ENCODE measurements around the gene CDK13.

- PRO-cap, 2 experiments = no peak in any of the 2 experiments
Measured at GRCh38 chr7:38344501-38345237, 166.6 kb downstream of the STARD3NL start.

DNA sequence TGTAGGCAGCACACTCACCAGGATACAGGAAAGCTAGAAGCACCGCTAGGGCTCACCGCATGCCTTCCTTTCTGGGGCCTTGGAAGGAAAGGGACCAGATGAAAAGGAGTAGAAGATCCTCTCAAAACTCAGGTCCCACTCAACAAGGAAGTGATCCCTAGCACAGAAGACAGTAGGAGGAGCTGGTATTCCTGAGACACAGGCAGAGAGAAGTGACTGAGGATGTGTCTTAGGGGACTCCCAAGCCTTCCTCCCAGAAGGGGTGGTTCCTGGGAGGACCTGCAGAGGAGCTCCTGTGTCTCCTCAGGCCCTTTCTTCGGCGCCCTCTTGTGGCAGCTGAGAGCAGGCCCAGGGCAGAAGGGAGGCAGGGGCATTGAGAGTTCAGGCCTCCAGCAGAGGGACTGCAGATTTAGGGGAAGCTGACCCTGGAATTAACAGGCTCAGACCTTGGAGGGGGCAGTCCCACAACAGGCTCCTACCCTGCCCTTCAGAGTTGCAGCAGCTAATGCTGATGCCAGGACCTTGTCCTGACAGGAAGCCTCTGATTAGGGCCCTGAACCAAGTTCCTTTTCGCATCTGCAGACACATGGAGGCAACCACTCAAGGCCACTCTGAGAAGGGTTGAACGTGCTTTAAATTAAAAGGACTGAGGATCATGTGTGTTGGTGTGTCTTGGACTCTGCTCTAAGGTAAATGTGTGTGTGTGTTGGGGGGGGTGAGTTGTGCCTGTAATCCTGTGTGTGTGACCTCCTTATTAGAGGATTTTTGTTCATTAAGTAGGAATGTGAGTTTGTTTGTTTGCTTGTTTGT lies 167.6 kb downstream of the STARD3NL start:
- PRO-cap, 2 experiments = no peak in any of the 2 experiments

GRCh38 chr7:38359271-38359724 lies 181.3 kb downstream of the STARD3NL start:
- PRO-cap, 2 experiments = no peak in any of the 2 experiments

DNA sequence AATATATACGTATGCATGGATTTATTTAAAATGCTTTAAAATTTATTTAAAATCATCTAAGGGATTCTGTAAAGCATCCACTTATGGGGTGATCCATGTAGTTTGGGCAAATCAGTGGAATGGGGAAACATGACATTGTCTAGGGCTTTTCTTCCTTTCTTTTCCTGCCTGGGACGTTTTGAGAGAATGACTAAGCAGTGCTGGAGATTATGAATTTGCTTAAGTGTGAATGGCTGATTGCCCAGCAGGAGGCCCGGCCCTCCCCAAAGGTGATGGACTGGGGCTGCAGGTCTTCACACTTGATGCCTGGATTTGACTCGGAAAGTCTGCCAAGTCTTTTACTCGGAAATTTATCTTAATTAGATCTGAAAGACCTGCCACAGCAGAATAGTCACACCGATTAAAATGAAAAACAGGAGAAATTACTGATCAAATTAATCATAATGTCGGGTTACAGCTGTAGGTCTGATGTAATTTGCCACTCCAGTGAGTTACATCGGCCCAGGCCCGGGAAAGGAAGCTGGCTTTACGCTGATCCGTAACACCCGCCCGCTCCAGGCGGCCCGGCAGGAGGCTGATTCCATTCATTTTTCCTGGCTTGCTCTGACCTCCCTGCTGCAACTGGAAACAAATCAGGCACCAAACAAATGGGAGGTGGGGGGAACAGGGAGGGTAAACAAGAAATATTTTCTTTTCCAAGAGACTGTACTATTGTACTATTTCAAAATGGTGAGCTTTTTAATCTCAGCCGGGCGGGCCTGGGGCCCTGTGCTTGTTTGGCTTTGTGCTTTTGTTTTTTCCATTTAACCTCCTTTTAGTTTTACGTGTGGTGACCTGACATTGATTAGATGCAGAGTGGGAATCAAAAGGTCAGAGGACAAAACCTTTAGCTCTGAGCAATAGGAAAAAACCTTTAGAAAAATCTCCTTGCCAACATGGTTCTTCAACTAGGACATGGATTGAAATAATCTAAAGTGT lies 212.4 kb upstream of the YAE1 start:
- PRO-cap, 2 experiments = no peak in any of the 2 experiments

DNA sequence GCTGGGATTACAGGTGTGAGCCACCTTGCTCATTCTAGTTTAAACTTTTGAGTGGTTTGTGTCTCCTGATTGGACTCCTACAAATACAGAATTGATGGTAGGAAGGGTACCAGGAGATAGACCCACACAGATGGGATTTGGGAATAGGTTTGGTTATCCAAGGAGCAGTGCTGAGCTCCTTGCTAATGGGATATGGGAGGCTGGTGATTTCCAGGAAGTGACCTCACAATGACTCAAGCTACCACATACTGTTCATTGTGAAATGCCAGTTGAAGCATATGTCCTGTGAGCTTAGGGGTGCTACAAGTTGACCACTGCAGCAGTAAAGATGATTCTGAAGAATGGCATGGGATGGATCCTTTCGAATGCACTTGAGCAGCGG lies 158.1 kb downstream of the RALA start:
- PRO-cap, 2 experiments = no peak in any of the 2 experiments

GRCh38 chr7:39833076-39833618 lies 116.9 kb upstream of the CDK13 start:
- PRO-cap, 2 experiments = no peak in any of the 2 experiments

DNA sequence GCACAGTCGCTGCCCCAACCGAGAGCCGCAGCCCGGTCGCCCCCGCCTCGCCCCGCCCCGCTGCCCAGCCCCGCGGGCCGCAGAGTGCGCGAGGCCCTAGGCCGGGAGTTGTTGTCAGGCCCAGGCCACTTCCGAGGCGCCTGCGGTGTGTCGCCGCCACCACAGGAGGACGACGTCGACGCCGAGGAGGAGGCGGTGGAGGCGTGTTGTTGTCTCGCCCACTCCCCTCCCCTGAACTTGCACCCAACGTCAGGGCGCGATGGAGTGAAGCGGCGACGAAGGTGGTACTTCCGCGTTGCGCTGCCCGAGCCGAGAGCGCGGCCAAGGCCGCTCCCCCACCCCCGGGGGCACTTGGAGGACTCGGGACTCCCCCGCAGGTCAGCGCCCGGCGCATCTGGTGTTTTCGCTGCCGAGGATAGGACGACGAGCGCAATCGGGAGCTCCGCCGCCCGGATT lies at the start of gene CDK13:
Gene CDK13, plus strand, starts transcription at position 287 of the 456 bp plus-strand sequence.
- PRO-cap, 2 experiments = peak in 2 of 2 experiments; most common plus-strand start position 287 of the sequence (in 2); most common minus-strand start position 88 of the sequence (in 2)

DNA sequence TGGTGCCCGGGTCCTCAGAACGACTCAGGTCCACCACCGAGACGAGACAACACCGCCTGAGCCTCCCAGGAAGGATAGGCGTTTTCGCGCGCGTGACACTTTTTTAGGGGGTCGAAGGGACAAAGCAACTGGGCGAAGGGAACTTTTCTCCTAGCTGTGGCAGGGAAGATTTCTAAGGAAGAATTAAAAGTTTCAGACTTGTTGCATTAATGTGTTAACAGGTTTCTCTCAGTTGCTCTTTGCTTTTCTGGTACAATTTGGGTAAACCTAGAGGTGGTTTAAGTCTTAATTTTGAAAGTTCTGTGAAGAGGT lies 1.8 kb downstream of the CDK13 start:
- PRO-cap, 2 experiments = no peak in any of the 2 experiments

DNA sequence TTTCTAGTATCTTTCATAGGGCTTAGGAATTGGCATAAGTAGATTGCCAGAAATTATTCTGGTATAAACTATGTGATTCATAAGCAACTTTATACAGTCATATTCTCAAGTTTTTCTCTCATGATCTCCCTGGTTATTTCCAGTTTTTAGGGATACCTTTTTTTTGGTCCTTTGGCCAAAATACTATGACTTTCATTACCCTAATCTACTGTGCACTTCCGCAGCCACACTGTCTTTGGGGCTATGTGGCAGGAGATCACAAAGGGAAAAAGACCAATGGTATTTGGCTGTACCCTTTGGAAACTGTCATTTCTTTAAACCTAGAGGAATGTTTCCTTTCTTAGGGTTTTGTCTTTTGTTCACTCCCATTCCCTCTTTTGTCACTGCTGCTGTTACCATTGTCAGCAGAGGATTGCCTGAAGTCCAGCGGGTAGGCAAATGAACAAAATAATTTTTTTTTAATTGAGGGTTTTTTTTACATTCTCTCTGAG lies 374.4 kb downstream of the SUGCT start:
- PRO-cap, 2 experiments = no peak in any of the 2 experiments

DNA sequence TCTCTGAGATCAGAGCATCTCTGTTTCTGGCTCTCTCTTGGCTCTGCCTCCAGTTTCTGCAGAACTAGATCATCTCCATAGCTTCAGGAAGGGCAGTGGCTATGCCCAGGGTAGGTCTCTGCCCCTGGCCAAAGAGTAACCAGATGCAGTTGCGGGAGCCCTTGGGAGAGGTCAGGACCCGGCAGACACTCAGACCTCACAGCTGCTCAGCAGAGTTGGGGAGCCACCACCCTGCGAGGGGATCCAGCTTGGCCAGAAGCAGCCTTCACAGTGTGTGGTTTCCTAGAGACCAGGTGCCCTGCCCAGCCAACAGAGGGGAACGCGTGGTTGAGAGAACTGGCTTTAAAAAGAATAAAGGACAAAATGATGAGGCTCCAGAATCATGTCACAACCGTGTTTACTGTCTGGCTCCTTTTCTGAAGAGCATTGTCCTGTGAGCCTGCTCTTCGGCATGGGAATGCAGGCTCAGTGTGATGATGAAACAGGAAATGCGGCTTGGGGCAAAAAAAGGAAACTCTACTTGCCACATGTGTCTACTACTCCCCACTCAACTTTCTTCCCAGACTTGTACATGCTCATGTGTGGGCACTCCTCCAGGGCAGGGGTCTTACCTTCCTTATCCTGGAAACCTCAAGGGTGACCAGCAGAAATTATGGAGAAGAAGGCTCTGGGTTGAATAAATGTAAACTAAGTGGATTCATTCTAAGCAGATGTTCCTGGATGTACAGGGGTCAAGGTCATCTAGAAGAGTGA lies 243.1 kb downstream of the INHBA start:
- PRO-cap, 2 experiments = no peak in any of the 2 experiments

DNA sequence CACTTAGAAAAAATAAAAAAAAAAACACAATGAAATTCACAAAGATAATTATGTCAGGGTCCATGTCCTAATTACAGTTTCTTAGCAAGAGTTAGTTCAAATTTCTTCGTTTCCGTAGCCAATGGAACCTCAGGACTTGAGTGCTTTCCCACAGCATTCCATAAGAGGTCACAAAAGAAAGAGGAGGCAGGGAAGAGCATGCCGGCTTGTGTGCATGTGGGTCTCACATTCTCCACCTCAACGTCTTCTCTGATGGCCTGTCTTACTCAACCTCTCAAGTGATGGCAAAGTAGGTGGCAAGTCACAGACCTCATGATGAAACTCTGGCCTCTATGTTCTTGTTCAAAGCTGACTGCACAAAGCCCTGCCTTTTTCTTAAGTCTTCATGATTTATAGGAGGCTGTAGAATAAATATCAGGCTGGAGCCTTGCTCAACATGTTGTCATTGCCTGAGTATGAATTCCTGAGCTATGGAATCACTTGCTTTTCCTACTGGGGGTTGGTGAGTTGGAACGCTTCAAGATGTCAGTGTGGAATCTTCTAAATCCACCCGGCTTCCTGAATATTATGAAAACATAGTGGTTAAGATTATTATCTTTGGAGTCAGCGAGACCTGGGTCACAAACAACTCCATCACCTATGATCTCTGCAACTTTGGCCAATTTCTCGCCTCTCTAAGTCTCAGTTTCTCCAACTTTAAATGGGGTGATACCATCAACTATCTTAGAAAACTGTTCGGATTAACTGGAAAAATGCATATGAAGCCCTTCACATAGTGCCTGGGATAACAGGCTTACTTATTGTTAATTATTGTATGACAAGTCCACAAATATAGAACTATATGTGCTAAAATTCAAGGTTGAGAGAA lies 213.7 kb upstream of the INHBA start:
- PRO-cap, 2 experiments = no peak in any of the 2 experiments

- PRO-cap, 2 experiments = no peak in any of the 2 experiments
Measured at GRCh38 chr7:41943024-41943516, 240.2 kb upstream of the INHBA start.

DNA sequence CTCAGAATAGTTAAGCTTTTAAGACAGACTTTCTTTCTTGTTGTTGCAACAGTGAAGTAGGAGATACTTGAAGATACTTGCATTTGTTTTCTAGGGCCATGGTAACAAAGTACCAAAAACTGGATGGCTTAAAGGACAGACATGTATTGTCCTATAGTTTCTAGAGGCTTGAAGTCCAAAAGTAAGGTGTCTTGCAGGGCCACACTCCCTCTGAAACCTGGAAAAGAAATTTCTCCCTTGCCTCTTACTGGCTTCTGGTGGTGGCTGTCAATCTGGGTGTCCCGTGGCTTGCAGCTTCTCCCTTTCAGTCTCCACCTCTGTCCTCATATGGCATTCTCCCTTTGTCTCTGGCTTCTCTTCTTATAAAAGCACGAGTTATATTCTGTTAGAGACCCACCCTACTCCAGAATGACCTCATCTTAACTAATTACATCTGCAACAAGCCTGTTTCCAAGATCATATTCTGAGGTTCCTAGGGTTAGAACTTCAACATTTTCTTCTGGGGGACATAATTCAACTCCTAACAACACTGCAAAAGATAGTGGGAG lies 3.3 kb upstream of the GLI3 start:
- PRO-cap, 2 experiments = no peak in any of the 2 experiments

DNA sequence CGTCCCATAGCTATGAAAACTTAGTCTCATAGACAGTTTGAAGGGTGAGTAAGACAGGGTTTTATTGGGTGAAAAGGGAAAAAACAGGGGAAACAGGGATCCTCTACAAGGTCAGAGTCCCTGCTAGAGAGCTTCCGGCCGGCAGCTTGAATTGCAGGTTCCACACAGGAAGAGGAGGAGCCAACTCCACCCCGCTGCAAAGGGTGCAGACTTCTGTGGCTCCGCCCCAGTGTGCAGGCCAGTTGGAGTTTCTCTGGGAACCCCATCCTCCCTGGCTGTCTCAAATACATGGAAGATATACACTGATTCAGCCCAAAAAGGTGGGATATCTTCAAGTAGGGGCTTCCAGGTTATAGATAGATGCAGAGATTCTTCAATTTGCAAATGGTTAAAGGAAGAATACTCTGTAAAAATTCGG lies 34.7 kb upstream of the HECW1 start:
- PRO-cap, 2 experiments = no peak in any of the 2 experiments

GRCh38 chr7:43588521-43588848 lies 5.6 kb downstream of the STK17A start:
- PRO-cap, 2 experiments = peak in 1 of 2 experiments; most common plus-strand start chr7:43588755 (in 1)

DNA sequence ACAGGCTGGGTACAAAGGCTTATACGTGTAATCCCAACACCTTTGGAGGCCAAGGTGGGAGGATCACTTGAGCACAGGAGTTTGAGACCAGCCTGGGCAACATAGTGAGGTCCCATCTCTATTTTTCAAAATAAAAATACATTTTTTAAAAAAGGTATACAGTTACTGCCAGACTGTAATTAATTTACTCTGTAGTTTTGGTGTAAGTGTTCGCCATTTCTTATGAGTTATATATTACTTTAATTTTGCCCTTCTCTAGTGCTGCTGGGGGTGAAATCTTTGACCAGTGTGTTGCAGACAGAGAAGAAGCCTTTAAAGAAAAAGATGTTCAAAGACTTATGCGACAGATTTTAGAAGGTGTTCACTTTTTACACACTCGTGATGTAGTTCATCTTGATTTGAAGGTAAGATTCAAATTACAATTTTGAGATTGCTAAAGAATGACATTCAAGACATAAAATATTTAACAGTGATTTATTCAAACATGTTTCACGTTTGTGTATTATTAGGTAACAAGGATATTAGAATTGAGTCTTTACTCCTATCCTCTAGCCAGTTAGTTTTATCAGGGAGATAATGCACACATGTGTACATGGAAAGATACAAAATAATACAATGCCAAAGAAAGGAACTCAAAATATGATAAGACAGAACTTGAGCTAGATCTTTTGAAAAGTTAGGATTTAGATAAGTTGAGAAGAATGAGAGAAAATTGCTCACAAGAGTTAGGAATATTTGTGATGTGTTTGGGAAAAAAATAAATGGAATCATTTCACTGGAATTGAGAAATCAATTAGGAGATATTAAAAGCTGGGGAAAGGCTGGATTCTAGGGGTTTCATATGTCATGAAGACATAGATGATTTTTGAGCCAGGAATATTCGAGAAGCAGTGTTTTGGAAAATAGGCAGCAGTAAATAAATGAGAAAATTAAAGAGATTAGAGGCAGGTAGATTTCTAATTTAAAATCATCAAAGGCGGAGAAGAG lies 25.4 kb downstream of the STK17A start:
- PRO-cap, 2 experiments = no peak in any of the 2 experiments

GRCh38 chr7:43615763-43616645 lies 33.1 kb downstream of the STK17A start:
- PRO-cap, 2 experiments = no peak in any of the 2 experiments

GRCh38 chr7:43625266-43625866 lies 42.5 kb downstream of the STK17A start:
- PRO-cap, 2 experiments = no peak in any of the 2 experiments

DNA sequence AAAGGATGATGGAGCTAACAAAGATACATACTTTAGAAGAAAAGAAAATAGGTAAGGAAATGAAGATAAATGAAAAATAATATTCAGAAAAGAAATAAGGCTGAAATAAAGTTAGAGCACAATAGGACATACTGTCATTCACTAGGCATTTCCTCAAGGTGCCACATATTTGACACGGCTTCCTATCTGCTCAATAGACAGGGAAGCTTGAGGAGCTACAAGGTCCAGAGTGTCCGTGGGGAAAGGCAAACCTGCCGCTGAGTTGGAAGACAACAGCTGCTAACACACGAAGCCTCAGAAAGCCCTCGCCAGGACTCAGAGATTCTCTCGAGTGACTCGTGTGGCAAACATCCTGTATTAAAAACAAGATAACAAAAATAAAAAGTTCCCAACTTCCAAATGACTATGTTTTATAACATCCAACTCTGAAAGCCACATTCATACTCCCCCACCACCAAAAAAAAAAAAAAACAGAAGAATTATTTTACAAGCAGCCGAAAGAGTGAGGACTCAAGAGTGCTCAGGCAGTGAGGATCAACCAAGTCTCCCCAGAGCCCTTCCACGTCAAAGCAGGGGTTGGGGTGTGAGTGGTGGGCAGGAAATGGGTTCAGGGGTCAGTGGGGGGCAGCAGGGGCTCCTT lies 67.6 kb downstream of the STK17A start:
- PRO-cap, 2 experiments = no peak in any of the 2 experiments

- PRO-cap, 2 experiments = no peak in any of the 2 experiments
Measured at GRCh38 chr7:43778448-43779019, 20.1 kb downstream of the BLVRA start.

Data from monocyte (primary cell).